Transverse colon (tissue), 4 donors: ENCODE results near the genes C13orf46 and CHAMP1.

- PRO-cap: no peak
- RAMPAGE, long total RNA, 4 experiments: start-site peak on the plus strand in 1 of 4 experiments, at chr13:113545677-113546398 at its widest, 13 reads per replicate
Measured at GRCh38 chr13:113545615-113546295, 38.8 kb upstream of the TFDP1 start.

DNA sequence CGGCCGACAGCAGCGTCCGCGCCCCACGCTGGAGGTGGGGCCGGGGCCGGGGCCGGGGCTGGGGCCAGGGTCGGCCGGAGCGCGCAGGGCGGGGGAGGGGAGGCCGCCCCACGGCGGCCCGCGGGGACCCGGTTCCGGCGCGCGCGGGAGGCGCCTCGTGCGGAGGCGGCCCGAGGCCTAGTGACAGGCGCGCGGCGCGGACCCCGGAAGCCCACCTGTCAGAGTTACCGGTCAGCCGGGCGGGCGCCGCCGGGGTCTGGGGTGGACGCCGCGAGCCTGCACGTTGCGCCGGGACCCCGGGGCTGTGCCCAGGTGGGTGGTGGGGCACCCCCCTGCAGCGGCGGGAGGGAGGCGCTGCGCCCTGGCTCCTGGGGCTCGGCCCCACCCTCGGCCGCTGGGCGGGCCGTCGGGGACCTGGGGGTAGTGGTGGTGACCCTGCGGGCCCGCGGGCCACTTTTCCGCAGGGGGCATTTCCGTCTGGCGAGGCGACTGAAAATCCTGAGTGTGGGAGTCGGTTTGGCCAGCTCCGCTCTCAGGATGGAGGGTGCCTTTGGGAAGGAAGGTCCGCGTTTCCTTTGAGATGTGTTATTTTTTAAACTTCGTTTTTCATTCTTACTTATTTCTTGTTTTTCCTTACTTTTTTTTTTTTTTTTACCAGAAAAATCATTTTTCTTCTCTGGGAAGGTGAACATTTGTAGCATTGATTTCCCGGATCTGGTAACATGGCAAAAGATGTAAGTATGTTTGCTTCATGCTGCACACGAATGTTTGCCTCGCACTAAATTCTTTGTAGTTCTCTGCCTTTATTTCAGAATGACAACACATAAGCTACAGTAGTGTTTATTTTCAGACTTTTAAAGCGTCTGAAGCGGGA lies 800 bp downstream of the TFDP1 start:
- PRO-cap: no peak
- RAMPAGE, long total RNA, 4 experiments: start-site peak on the plus strand in 1 of 4 experiments, centred at position 710 of the sequence, 10 reads per replicate

DNA sequence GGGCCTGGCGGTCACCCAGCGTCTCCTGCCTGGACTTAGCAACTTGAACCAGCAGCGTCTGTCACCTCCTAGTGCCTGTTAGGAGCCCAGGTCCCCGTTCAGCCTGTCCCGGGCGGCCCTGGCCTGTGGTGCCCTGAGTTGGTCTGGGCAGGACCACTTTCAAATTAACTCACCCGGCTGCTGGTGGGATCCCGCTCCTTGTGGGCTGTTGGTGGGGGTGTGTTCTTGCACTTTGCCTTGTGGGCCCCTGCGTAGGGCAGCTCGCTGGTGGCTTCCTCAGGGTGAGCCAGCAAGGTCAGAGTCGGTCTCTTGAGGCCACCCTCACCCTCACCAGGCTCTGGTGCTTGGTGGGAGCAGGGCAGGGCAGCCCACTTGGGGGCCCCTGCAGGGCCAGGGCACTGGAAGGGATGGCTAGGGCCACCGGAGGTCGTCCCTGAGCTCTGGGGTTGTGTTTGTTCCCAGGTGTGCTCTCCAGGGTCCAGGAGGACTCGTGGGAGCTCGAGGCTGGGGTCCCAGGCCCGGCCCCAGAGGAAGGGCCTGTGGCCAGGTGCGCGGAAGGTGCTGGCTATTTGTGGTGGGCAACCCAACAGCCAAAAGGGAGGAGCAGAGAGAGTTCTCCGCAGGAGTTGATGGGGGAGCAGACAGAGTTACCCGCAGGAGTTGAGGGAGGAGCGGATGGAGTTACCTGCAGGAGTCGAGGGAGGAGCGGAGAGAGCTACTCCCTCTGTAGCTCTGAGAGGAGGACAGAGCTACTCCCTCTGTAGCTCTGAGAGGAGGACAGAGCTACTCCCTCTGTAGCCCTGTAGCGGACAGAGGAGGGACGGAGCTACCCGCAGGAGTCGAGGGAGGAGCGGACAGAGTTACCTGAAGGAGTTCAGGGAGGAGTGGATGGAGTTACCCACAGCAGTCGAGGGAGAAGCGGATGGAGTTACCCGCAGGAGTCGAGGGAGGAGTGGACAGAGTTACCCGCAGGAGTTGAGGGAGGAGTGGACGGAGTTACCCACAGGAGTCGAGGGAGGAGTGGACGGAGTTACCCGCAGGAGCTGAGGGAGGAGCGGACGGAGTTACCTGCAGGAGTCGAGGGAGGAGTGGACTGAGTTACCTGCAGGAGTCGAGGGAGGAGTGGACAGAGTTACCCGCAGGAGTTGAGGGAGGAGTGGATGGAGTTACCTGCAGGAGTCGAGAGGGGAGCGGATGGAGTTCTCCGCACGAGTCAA lies 17.0 kb downstream of the TFDP1 start:
- PRO-cap: no peak
- RAMPAGE, long total RNA, 4 experiments: start-site peak on the plus strand in 1 of 4 experiments, centred at position 325 of the sequence, 20 reads per replicate

DNA sequence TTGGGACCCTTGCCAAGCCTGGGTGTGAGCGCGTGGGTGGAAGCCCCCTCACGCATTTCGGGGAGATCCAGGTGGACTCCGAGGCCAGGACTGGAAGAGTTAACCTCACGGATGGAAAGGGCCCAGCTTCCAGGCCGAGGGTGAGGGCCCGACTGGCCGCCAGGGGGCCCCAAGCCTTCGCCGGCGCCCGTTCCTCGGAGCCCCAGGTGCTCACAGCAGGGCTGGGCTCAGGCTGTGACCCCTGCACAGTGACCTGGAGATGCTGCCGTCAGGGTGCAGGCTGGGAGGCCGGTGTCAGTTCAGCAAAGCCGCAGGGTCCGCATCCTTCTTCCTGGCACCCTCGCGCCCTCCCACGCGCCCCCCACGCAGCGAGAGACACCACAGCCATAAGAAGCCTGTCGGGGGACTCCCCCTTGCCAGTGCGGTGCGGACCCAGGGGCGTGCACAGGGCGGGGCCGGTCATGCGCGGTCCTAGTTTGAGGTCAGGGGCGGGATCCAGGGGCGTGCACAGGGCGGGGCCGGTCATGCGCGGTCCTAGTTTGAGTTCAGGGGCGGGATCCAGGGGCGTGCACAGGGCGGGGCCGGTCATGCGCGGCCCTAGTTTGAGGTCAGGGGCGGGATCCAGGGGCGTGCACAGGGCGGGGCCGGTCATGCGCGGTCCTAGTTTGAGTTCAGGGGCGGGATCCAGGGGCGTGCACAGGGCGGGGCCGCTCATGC lies 34.0 kb upstream of the TMEM255B start:
- PRO-cap: no peak
- RAMPAGE, long total RNA, 4 experiments: no peak in any of the 4 experiments

DNA sequence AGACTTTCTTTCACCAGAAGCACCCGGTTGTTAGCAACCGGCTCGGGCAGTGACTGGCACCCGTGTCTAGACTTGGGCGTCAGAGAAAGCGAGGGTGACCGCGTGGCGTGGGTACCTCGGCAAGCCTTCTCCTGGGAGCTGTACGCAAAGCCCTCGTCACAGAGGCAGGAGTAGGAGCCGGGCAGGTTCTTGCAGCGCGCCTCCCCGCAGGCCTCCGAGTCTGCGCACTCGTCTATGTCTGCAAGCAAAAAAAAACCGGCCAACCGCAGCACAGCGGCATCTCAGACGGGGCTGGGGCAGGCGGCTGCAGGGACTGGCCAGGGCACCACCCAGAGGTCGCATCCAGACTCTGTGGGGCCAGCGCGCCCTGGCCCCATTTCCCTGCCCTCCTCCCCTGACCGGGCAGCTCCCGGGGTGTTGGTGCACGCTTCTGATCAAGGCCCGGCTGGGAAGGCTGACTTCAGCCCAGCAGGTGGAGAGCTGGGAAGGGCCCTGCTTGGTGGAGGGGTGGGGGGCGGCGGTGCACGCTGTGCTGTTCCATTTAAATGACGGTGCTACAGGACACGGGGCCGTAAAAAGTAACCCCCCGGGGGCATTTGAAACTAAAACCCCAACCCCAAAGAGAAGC lies 28.4 kb downstream of the GAS6 start:
- PRO-cap: no peak
- RAMPAGE, long total RNA, 4 experiments: no peak in any of the 4 experiments

- PRO-cap: no peak
- RAMPAGE, long total RNA, 4 experiments: no peak in any of the 4 experiments
Measured at GRCh38 chr13:113879328-113879794, 15.5 kb upstream of the GAS6 start.

GRCh38 chr13:113928627-113929154 lies 45.2 kb downstream of the C13orf46 start:
- PRO-cap: no peak
- RAMPAGE, long total RNA, 4 experiments: no peak in any of the 4 experiments

DNA sequence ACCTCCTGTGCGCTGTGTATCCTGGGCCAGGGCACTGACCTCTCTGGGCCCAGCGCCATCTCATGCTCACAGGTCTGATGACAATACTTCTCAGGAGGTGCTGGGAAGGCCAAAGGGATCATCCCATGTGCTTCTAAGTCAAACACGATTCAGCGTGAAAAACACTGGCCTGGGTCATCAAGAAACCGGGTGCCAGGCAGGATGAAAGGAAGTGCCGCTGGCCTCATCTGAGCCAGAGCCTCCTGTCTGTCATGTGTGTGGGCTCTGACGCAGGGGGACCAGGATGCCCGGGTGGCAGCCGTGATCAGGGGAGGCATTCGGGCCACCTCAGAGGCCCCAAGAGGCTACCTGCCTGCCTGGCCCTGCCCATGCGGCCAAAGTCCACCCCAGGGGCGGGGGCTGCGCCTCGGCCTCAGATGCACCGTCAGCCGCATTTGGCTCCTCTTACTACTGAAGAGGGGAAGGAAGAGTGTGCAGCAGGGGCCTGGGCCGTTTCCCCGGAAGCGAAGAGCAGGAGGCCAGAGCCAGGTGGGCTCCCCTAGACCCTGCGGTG lies 34.1 kb downstream of the C13orf46 start:
- PRO-cap: no peak
- RAMPAGE, long total RNA, 4 experiments: no peak in any of the 4 experiments

GRCh38 chr13:113966663-113967556 lies 7.0 kb downstream of the C13orf46 start:
- PRO-cap: no peak
- RAMPAGE, long total RNA, 4 experiments: no peak in any of the 4 experiments

- PRO-cap: no peak
- RAMPAGE, long total RNA, 4 experiments: no peak in any of the 4 experiments
Measured at GRCh38 chr13:113973945-113974435, at the start of gene C13orf46. Gene C13orf46, minus strand, starts transcription at chr13:113974076.

GRCh38 chr13:114025147-114025711 lies 51.4 kb upstream of the C13orf46 start:
- PRO-cap: bidirectional peak, plus-strand start at chr13:114025255, minus-strand start at chr13:114025026
- RAMPAGE, long total RNA, 4 experiments: no peak in any of the 4 experiments

DNA sequence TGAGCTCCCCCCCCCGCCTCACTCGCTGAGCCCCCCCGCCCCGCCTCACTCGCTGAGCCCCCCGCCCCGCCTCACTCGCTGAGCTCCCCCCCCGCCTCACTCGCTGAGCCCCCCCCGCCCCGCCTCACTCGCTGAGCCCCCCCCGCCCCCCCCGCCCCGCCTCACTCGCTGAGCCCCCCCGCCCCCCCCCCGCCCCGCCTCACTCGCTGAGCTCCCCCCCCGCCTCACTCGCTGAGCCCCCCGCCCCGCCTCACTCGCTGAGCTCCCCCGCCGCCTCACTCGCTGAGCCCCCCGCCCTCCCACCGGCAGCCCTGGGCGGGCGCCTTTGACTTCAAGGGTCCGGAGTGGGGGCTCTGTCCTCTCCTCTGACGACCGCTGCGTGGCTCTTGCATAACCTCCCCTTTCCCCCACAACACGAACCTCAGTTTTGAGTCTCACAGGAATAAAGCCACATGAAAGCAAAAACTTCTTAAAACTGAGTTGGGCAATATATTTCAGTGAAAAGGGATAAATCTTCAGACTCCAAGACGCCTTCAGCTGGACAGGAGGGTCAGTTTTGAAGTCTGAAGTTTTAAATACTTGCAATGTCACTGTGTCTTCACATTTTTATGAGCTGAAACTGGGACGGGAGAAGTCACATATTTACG lies 70.5 kb upstream of the C13orf46 start:
- PRO-cap: no peak
- RAMPAGE, long total RNA, 4 experiments: no peak in any of the 4 experiments

DNA sequence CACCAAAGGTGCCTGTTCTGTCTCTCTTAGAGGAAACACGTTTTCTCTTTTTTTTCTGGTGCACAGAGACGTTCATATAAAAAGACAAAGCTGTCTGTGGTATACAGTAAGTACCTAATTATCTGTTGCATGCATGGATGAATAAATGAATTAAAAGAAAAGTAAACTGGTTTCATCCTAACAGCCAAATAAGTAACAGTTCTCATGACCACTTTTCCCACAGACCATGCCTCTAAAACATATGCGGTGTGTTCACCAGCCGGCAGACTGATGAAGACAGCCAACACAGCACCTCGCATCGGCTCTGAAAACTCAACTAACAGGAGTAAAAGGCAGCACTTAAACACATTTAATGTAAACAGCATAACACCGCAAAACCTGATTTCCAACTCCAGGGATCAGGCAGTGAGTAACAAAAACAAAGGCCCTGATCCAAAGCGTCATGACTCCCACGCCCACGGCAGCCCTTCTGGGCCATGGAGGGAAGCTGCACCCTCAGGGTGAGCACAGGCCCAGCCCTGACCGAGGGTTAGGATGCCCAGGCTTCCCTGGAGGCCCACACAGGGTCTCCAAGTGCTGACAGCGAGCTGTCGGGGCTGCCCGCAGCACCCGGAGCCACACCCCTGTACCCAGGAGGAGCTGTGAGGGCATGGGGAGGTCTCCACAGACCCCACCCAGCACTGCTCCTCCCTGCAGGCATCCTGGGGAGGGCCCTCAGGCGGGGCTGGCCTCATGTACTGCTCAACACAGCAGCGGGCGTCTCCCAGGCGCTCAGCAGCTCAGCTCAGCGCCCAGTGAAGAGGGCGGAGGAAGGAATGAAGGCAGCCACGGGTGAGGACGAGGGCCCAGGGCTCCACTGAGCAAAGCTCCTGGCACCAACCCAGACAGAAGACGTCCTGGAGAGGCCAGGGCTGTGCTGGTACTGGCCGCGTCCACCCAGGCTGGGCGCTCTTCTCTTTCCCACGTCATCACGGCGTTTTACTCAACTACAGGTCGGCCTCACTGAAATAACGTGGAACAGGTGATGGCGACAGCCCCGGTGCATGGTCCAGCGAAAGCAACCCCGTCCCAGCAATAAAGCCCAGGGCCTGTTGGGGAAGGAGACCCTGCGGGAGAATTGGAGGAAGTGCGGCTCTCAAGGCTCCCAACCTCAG lies 53.8 kb downstream of the RASA3 start:
- PRO-cap: no peak
- RAMPAGE, long total RNA, 4 experiments: no peak in any of the 4 experiments

DNA sequence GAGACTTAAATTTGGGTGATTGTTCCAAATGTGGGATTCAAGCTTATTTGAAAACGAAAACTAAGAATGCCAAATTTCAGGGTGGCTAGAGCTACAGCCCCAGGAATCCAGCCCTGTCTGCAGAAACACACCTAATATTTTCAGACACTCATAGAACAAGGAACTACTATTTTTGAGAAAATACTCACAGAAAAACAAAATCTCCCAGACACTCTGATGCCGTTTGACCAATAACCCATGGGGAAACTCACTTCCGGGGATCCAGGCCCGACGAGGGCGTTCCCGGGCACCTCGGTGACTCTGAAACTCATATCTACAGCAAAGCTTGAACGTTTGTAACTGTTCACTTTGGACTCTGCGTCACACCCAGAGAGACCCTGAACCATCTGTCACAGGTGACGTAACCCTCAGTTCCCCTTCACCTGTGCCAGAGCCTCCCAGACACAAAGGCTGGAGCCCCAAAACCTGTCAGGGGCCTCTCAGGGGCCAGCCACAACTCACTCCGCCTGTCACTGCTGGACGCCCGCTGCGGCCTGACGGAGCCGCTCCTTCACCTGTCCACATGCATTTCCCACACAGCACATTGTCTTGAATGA lies 8.1 kb downstream of the RASA3 start:
- PRO-cap: no peak
- RAMPAGE, long total RNA, 4 experiments: no peak in any of the 4 experiments

GRCh38 chr13:114131750-114132228 lies 634 bp downstream of the RASA3 start:
- PRO-cap: no peak
- RAMPAGE, long total RNA, 4 experiments: no peak in any of the 4 experiments

- PRO-cap: no peak
- RAMPAGE, long total RNA, 4 experiments: no peak in any of the 4 experiments
Measured at GRCh38 chr13:114173085-114173607, 5.9 kb upstream of the CFAP97D2 start.

GRCh38 chr13:114256952-114257300 lies 22.2 kb downstream of the CDC16 start:
- PRO-cap: no peak
- RAMPAGE, long total RNA, 4 experiments: start-site peak on the plus strand in 1 of 4 experiments, at chr13:114257100-114257138 at its widest, 19 reads per replicate

GRCh38 chr13:114314059-114315315 lies at the start of gene CHAMP1:
Gene CHAMP1, plus strand, starts transcription at chr13:114314503.
- PRO-cap: bidirectional peak, plus-strand start at chr13:114314531, minus-strand start at chr13:114314271
- RAMPAGE, long total RNA, 4 experiments: no peak in any of the 4 experiments